HT1080 (cell line): ENCODE measurements around the gene ABCG5.

DNA sequence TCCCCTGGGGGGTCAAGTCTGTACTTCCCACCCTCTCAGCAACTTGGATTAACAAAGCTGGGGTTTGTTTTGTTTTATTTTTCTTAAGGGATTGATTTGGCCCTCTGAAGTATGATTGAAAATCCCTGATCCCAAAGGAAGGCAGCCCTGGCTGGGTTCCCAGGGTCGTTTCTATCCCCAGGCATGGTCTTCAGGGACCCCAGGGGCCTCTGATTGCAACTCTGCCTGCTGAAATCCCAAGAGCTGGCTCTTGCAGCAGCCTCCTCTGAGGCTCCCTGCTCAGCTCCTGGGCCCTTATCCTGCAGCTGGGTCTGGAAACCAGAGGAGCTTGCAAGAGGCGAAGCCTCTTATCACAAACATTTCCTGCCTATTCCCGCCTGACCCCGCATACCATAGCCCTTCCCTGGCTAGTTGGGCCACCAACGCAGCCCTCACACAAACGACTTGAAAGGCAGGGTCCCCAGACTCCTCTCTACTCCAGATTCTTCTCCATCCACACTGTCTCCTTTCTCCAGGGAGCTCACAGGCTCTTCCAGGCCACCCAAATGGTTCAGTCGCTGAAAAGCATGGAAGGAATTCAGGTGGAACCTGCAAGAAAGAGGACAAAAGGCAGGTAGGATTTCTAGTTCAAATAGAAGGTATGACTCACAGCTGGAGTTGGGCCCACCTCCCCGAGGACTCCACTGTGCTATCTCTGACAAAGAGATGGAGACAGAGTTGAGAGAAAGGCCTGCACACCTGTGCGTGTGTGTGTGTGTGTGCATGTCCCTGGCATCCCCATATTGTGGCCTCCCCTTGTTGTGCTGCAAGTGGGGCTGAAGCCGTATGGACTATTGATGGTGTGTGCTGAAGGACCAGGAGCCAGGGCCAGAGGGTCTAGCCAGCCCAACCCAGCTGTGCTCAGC is 109.5 kb upstream of the PKDCC start:
RAMPAGE:
- cytosol, long total RNA, result no peak
- long total RNA, result no peak
- nucleus, long total RNA, result no peak

RAMPAGE:
- cytosol, long total RNA, result no peak
- long total RNA, result no peak
- nucleus, long total RNA, result no peak
Measured at GRCh38 chr2:42053743-42054811, 6.3 kb downstream of the PKDCC start.

GRCh38 chr2:42163544-42163812 is 5.7 kb upstream of the EML4 start:
RAMPAGE:
- cytosol, long total RNA, result no peak
- long total RNA, result no peak
- nucleus, long total RNA, result no peak

RAMPAGE:
- cytosol, long total RNA, result no peak
- long total RNA, result no peak
- nucleus, long total RNA, result no peak
Measured at GRCh38 chr2:42795285-42795616, 2.9 kb upstream of the HAAO start.

RAMPAGE:
- cytosol, long total RNA, result no peak
- long total RNA, result no peak
- nucleus, long total RNA, result no peak
Measured at GRCh38 chr2:42896988-42897413, 104.6 kb upstream of the HAAO start.

DNA sequence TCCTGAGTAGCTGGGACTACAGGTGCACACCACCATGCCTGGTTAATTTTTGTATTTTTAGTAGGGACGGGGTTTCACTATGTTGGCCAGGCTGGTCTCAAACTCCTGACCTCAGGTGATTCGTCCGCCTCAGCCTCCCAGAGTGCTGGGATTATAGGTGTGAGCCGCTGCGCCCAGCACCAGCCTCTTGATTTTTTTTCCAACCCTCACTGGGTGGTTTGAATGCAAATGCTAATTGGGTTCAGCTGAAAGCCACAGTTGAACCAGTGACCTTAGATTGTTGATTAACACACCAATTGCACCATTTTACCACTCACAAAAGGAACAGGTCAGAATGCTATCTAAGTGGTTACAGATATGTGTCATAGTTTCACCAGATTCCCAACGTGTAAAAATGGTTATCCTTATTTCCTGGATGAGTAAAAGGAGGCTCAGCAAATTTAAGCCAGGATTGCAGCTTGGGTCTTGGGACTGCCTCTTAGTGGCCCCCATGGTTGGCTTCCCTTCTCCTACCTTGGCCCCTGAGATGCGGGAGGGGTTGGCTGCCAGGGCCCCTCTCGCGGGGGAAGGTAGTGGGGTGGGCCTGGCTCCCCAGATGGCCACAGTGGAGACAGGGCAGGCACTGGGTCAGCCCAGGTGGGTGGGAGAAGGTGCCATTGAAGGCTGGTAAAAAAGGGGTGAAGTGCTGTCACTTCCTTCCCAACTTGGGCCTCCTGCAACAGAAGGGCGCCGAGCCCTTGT is 164.8 kb upstream of the HAAO start:
RAMPAGE:
- cytosol, long total RNA, result no peak
- long total RNA, result no peak
- nucleus, long total RNA, result no peak

DNA sequence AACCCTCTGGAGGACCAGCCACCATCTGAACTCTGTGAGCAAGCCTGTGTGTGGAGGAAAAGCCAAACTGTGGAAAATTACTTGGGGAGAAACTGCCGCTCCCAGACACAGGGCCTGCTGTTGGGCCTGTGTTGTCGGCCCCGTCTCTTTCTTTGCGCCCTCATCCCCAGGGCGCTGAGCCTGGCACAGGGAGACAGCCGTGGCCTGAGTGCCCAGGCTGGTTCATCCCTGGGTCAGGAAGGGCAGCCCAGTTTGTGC is 167.9 kb upstream of the HAAO start:
RAMPAGE:
- cytosol, long total RNA, result no peak
- long total RNA, result no peak
- nucleus, long total RNA, result no peak

DNA sequence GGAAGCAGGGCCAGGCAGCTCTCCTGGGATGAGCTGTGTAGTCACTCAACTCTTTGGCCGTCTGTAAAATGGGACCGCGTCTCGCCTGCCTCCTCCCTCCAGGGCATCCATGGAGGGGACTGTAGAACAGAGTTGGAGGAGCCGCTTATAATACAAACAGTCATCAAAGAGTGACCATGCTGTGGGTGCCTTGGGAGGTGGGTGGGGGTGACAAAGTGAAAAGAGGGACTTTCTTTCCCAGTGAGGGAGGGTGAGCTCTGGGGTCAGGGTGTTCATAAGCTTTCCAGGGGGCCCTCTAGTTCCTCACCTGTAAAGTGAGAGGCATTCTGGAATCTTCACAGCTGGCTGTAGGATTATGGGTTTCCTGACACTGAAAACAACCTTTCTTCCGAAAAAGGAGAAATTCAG is 169.7 kb upstream of the HAAO start:
RAMPAGE:
- cytosol, long total RNA, result no peak
- long total RNA, result no peak
- nucleus, long total RNA, result no peak

DNA sequence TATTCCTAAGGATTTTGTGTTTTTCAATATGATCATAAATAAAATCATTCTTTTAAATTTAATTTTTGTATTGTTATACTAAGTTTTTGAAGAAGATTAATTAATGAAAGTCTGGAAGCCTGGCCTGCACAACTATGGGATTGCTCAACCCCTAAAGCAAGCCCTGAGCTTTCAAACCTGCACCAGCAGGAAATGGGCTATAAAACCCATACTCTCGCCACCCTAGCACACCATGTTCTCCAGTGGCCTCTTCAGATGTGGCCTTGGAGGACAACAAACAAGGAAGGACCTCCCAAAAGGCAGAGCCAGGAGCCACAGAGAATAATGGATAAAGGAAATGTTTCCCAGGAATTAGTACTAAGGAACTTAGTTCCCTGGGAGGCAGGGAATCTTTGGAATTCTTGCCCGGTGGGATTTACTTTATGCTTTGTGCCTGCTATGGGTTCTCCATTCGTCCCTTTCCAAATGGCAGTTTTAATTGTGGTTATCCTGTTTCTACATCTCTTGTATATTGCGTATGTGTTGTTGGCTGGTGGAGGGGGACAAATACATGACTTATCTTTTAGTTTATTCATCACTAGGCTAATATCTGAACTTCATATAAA is 212.5 kb downstream of the ZFP36L2 start:
RAMPAGE:
- cytosol, long total RNA, result no peak
- long total RNA, result no peak
- nucleus, long total RNA, result no peak

RAMPAGE:
- cytosol, long total RNA, result no peak
- long total RNA, result no peak
- nucleus, long total RNA, result no peak
Measured at GRCh38 chr2:43132296-43133225, 93.8 kb downstream of the ZFP36L2 start.

RAMPAGE:
- cytosol, long total RNA, result no peak
- long total RNA, result no peak
- nucleus, long total RNA, result no peak
Measured at GRCh38 chr2:43155817-43156528, 70.4 kb downstream of the ZFP36L2 start.

GRCh38 chr2:43194046-43194773 is 32.2 kb downstream of the ZFP36L2 start:
RAMPAGE:
- cytosol, long total RNA, result no peak
- long total RNA, result no peak
- nucleus, long total RNA, result no peak

DNA sequence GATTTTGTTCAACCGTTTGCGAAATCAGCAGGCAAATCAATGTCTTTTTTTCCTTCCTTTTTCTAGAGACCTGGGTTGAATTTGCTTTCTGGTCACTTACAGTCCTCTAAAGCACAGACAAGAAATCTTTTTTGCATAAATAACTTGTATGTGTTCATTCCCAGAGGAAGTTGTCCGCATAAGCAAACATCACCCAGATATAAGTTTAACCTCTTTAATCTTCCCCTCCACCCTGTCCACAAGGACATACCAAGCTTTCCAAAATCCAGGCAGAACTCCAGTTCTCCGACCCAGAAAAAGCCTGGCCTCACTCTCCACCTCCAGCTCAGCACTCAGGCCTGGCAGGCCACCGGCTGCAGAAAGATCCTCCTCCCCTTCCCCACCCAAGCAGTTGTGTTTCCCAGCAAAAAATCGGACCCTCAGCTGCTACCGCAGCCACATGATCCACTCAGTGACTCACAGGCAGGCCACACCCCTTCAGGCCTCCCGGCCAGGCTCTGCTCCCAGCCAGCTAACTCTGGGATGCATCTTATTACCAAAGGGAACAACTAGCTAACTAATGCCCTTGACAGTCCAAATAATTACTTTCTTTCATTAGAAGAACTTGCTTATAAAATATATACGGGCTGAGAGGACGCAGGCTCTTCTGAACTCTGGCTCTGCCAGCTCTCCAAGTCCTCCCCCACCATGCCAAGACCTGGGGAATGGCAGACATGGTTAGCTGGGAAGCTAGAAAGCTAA is 4.6 kb downstream of the ZFP36L2 start:
RAMPAGE:
- cytosol, long total RNA, result no peak
- long total RNA, result no peak
- nucleus, long total RNA, result no peak

GRCh38 chr2:43229147-43229765 is 2.9 kb upstream of the ZFP36L2 start:
RAMPAGE:
- cytosol, long total RNA, result no peak
- long total RNA, result no peak
- nucleus, long total RNA, result no peak

DNA sequence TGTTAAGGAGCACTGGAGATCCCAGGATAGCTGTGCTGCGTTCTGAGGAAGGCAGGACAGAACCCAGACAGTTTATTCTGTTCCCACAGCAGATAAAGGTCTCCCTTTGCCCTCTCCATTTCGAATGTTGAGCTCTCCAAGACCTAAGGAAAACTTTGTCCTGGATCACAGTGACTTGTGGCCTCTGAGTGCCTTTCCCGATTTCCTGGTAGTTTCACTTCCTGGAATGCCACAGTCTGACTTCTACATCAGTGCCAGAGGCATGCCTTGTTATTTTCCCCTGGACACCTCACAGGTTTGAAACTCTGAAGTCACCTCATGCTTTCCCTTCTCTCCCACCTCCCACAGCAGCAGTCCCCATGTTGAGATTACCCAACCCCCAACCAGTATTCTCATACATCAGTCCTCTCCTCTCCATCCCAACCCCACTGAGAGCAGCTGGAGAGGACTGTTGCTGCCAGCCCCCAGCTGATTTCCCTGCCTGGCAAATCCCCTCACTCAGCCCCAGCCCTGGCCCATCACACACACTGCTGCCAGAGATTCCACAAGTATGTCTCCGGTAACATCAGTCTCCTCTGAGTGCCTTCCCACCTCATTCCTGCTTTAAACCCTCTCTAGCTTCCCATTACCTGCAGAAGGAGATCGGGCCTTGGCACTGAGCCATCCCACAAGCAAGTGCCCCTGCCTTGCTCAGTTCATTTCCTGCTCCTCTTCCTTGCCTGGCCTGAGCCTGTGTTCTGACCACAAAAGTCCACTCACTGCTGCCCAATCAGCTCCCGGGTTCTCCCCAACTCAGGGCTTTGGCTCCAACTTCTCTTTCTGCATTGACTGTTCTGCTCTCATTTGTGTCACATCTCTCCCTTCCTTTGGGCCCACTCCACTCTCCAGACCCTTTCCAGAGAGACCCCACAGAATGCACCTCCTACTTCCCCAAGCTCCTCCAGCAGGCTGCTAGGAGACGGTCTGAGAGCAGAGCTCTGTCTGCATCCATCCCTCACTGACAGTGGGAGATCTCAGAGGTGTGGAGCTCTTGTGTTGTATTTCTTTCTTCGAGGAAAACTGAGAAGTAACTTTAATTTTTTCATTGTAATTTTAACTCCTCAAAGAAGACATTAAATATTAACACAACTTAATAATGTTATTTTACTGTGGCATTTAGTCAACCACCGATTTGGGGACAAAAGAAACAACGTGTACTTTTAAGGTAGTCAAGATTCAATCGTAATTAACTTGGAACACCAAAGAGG is 50.6 kb upstream of the ZFP36L2 start:
RAMPAGE:
- cytosol, long total RNA, result no peak
- long total RNA, result no peak
- nucleus, long total RNA, result no peak

DNA sequence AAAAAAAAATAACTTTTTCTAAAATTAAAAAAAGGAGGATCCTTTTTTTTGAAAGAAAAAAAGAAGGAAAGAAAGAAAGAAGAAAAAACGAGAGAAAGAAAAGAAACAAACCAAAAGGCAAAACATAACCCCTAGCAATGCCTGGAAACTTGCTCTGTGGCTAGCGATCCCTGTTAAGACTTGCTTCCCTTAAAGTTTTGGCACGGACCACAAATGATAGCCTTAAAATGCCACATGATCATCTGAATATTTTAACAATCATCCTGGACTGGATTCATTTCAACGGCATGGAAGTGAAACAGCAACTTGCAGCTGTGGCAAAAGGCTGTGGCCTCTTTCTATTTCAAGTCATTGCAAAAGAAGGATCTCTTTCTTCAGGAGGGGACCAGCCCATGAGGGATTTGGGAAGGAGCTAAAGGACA is 107.1 kb upstream of the ZFP36L2 start:
RAMPAGE:
- cytosol, long total RNA, result no peak
- long total RNA, result no peak
- nucleus, long total RNA, result no peak

DNA sequence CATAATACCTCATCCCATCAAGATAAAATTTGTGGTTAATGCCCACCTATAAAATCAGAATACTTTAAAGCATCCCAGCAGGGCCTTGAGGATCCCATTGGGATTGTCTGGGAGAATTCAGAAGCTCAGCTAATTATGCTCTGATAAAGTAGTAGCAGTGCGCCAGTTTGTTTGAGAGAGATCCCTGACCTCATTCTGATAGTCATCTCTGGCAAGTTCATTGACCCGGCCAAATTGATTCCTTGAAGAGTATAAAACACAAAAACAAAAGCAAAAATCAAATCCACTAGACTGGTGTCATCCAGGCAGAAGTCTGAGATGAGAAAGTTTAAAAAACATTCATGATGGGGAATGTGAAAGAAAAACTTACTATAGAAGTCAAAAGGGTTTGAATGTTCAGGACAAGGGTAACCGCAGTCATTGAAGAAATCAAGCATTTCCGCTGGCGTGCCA is 14.1 kb downstream of the ABCG5 start:
RAMPAGE:
- cytosol, long total RNA, result no peak
- long total RNA, result no peak
- nucleus, long total RNA, result no peak

DNA sequence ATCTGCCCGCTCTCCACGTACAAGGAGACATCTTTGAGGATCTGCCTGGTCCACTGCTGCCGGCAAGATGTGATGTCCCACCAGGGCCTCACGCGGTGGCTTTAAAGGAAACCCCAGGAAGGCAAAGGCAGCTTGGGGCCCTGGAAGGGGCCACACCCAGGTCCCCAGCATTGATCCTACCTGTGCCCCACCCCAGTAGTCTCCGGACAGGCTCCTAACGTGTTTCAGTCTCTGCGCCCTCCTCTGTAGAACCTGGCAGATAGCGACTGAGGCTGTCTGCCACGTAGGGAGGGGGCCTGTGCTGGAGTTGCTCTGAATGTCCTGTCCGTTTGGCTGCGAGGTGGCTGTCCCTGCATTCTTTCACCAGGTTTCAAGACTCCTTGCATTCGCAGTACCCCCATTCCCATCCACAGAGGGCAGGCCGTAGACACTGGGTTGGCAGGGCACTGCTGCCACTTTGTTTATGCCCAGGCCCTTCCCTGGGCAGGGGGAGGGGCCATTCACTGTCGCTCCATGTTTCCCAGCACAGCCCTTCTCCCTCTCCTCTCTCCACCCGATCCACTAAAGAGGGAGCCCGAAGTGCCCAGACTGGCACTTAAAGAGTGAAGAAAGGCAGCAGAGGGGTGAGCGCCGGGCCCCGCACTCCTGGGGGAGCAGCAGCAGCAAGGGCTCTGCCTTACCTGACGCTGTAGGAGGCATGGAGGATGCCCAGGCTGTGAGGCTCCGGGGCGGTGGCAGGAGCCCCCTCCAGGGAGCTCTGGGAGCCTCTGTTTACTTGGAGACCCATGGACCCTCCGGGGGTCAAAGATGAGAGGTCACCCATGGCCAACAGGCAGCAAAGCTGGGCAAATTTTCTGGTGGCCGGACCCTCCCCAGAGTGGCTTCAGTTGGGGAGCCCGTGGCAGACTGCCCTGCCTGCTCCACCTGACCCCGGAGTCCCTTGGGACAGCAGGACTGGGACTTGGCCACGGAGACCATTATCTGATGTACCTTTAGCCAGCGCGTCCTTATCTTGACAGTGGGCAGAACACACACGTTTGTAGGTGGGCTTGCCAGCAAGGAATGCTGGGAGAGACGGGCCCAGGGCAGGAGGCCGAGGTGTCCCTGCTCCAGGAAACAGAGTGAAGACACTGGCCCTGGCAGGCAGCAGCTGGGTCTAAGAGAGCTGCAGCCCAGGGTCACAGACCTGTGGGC is at the start of gene ABCG5:
Gene ABCG5 (minus strand): TSS at position 983 of the 1,194 bp plus-strand sequence.
RAMPAGE:
- cytosol, long total RNA, result no peak
- long total RNA, result no peak
- nucleus, long total RNA, result no peak

DNA sequence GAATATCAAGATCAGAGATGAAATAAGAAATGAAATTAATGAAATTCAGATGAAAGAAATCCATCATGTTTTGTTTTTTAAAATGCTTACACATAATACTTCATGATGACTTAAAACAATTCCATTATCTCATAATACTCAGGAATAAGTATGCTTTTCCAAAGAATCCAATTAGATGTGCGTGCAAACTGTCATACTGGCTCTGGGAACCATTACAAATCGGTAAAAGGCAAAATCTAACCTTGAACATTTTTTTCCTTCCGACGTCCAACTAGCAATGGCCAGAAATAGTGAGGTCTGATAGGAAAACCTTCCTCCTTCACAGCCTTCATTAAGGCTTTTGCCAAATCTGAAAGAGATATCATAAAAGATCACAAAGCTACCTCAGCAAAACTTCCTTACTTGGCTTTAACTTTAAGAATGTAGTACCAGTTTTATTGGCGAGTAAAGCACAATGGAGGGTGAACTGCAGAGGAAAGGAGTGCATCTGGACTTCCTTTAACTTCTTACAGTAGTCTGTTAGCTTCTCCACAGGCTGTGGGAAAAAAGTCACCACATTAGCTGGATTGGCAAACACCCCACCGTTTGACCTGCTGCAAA is 22.3 kb downstream of the LRPPRC start:
RAMPAGE:
- cytosol, long total RNA, result no peak
- long total RNA, result no peak
- nucleus, long total RNA, result no peak

DNA sequence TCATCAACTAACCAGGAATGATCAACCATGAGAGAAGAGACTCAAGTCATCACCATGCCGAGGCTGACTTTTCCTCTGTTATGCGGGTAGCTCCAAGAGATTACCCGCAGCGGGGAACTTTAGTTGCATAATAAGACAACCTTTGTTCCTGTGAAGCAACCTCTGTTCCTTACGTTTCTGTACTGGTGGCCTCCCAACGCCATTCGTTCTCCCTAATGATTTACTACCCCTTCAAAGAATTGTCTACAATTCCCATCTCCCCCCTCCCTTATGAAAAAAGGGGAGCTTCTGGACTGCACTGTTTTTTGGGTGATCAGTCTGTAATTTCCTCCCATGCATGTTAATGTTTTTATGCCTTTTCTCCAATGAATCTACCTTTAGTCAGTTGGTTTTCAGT is 66.1 kb upstream of the LRPPRC start:
RAMPAGE:
- cytosol, long total RNA, result no peak
- long total RNA, result no peak
- nucleus, long total RNA, result no peak